Skeletal muscle tissue (tissue), 7 donors: ENCODE measurements around a stretch of chr1.

DNA sequence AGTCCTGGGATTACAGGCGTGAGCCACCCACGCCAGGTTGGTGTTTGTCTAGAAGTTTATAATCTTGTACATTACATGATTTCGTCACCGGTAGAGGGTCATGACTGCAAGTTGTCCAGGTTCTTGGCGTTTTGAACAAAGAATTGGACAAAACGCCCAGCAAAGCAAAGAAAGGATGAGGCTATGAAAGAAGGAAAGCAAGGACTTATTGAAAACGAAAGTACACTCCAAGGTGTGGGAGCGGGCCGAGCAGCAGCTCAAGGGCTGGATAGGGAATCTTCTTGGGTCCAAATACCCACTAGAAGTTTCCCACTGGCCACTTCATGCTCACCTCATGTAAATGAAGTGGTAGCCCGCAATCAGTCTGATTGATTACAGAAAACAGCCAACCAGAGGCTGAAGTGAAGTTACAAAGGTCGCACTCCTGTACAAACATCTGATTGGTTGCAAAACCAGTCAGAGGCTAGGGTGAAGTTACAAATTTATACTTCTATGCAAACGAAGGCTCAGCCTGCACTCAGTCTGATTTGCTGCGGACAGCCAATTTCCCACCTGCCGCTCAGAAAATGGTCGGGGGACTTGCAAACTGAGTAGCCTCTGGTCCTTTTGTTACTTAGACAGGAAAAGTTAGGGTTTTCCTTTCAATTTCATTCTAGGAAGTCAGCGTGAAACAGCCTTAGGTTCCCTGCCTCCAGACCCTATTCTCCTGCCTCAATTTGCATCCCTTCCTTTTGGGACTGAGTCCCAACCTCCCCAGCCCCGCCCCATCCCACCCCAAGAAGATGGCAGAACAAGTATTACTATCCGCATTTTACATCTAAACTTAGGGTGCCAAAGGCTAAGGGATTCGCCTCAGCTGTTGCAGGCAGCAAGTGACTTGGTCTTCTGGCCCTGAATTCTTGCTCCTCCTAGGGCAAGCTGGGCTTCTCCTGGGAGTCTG lies 161.7 kb upstream of the NR5A2 start:
- PRO-cap, 3 experiments = no peak in any of the 3 experiments
- RAMPAGE, long total RNA = no peak
- RRBS, 2 experiments = no CpG with 5 or more reads among the region's 19 CpGs

DNA sequence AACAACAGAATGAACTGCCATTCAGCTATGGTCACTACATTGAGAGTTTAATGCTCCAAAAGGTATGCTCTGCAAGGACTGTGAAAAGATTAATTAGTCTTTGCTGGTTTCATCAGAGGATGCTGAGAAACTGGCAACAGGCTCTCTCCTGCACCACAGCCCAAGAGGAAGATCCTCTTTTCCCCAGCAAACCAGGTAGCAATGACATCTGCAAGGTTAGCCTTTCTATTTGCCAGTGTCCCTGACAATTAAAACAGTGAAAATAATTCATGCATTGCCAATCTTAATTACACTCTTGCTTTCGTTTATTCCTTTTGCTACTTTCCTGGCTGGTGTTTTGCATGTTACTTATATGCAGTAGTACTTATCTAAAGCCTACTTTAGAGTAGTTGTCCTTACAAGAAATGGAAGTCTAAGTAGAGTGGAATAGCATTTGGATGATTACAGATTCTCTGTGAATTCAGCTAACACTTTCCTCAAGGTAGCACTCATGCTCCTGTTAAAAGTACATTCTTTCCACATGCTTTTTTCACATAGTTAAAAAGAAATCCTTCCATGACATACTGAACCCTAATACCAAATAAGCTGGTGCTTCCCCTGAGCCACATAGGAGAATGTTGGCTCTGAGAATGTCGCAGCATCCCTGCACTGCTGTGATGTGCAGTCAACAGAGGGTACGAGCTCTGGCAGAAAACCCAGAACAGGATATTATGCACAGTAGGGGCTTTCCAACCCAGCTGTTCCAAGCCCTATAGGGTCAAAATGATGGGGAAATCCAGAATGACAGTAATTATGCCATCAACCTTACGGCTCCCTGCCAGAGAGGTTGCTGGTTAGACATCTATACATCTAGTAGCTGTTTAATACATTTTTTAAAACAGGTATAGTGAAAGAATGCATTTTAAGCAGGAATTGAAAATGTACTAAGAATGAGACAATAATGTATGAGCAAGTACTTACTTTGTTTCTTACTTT lies 125.6 kb downstream of the NR5A2 start:
- PRO-cap, 3 experiments = no peak in any of the 3 experiments
- RAMPAGE, long total RNA = no peak
- RRBS, 2 experiments = no CpG with 5 or more reads among the region's 4 CpGs

DNA sequence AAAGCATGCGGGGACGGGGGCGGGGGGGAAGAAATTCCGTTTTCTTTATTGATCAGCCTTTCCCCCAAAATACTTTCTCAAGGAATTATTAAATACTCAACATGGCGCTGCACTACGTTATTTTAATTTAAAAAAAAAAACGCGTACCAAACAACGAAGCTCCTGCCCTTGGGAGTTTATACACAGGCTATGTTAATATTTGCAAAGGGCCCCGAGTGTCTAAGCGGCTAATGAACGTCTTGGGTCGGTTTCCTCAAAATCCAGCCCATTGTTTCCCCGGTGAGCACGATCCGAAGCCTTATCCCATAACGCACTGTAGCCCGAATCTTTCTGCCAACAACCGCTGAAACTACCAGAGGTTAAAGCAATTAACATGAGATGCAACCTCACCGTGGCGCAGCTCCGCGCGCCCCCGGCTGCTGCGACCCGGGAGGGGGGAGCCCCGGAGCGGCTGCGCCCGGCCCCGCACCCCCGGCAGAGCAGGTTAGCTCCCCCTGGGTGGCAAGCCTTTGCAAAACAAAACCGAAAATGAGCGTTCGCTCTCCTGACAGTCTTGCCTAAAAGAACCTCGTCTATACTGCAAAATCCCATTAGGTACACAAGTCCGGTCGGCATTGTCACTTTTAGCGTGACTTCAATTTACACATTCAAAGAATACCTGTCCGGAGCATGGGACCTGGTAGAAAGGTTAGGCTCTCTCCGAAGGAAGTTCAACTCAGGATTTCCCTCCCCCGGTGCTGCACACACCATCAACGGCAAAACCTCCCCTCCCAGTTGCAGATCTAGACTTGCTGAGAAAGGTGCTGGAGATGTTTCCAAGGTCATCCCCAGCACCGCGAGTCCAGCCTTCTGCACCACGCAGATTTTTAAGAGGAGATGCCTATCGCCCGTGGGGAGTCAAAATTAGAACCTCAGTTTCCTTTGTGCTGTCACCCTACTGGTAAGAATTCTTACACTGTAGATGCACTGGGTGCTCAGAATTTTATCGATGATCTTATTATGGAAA lies 107.6 kb downstream of the ZNF281 start:
- PRO-cap, 3 experiments = no peak in any of the 3 experiments
- RAMPAGE, long total RNA = no peak
- RRBS, 2 experiments = 1 to 4% methylated on average over 4 to 5 of the region's 50 CpGs

GRCh38 chr1:200316217-200316634 lies 93.6 kb downstream of the ZNF281 start:
- PRO-cap, 3 experiments = no peak in any of the 3 experiments
- RAMPAGE, long total RNA = no peak
- RRBS, 2 experiments = no CpG with 5 or more reads among the region's 5 CpGs

DNA sequence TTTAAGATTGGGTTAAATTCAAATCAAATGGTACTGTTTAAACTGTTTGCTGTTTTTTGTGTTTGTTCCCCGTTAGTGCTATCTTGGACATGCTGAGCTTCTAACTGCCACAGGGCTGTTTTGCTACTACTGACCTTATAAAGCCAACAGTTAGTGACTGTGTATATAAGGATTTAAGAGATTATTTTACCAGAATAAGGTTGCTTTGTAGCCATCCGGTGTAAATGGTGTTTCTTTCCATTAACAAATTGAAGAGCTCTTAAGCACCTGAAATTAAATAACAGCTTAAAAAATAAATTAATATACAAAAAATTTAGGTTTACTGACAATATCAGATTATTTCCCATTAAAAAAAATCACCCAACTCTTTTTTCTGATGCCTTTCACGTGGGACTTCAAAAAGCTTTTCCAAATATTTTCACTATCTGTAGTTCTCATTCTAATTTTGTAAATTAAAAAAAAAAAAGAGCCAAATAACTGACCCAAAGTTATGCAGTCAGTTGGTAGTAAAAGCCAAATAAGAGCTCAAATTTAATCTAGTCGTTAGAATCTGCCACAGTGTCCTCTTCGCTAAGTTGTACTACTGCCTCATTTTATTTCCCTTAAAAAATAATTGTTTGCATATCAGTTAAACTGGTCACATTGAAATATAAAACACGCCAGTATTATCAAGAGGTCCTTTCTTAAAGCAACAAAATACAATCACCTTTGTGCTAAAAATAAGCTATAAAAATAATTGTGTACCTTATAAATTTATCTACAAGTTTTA lies 36.7 kb downstream of the ZNF281 start:
- PRO-cap, 3 experiments = no peak in any of the 3 experiments
- RAMPAGE, long total RNA = no peak
- RRBS, 2 experiments = no CpG with 5 or more reads among the region's 6 CpGs

DNA sequence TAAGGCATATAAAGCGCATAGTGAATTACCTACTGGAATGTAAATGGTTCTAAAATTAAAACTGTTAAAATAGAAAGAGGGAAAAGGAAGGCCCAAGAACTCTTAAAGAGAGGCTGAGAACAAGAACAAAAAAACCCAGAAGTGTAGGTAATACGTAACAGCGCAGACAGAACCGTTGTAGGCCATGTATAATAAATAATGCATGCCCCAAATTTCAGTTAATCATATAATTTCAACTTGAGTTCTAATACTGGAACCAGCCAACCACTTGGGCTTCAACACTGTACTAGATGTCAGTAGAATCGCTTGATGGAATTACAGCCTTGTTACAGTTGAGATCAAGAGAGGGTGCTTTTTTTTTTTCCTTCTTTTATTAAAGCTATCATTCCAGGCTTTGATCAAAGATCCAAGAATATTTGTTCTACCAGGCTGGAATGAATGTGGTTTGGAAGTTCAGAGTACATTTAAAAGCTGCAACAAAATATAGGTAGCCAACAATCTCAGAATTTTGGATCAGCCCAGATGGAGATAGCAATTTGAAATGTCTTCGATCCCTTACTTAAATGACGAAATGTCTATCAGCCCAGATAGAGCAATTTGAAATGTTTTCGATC lies 3.8 kb downstream of the ZNF281 start:
- PRO-cap, 3 experiments = no peak in any of the 3 experiments
- RAMPAGE, long total RNA = no peak
- RRBS, 2 experiments = no CpG with 5 or more reads among the region's 8 CpGs

GRCh38 chr1:200670443-200670821 lies 725 bp upstream of the DDX59 start:
- PRO-cap, 3 experiments = no peak in any of the 3 experiments
- RAMPAGE, long total RNA = no peak
- RRBS, 2 experiments = no CpG with 5 or more reads among the region's 5 CpGs

- PRO-cap, 3 experiments = no peak in any of the 3 experiments
- RAMPAGE, long total RNA = no peak
- RRBS, 2 experiments = no CpG with 5 or more reads among the region's 13 CpGs
These were observed 2.1 kb downstream of the INAVA start for GRCh38 chr1:200896498-200897554.

DNA sequence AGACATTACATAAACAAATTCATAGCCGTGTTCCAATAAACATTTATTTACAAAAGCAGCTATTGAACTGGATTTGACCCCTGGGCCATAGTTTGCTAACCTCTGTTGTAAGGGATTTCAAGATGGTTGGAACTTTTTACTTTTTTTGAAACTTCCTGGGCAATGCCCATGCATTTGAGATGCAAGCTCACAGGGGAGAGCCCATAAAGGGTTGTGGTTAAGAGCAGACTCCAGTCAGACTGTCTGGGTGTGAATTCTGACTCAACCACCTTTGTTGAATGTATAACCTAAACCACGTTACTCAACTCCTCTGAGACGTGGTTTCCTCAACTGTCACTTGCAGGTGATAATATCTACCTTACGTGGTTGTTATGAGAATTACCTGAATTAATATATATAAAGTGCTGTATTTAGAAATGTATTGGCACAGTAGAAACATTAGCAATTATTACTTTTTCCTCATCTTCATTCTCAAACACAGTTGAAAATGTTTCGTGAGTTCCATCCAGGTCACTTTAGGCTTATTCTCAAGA lies 11.1 kb downstream of the INAVA start:
- PRO-cap, 3 experiments = no peak in any of the 3 experiments
- RAMPAGE, long total RNA = no peak
- RRBS, 2 experiments = no CpG with 5 or more reads among the region's 5 CpGs

DNA sequence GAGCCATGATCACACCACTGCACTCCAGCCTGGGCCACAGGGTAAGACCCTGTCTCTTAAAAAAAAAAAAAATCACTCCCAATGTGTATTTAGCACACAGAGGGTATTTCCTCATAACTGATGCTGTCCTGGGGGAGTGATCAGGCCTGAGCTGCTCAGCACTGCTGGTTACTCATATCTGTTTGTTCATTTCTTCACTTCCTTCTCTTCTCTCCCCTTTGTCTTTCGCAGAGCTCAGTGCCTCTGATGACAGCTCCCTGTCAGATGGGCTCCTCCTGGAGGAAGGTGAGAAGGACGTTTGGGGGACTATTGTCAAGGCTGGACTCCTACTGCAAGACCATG lies 12.9 kb downstream of the INAVA start:
- PRO-cap, 3 experiments = no peak in any of the 3 experiments
- RAMPAGE, long total RNA = no peak
- RRBS, 2 experiments = no CpG with 5 or more reads among the region's 2 CpGs

DNA sequence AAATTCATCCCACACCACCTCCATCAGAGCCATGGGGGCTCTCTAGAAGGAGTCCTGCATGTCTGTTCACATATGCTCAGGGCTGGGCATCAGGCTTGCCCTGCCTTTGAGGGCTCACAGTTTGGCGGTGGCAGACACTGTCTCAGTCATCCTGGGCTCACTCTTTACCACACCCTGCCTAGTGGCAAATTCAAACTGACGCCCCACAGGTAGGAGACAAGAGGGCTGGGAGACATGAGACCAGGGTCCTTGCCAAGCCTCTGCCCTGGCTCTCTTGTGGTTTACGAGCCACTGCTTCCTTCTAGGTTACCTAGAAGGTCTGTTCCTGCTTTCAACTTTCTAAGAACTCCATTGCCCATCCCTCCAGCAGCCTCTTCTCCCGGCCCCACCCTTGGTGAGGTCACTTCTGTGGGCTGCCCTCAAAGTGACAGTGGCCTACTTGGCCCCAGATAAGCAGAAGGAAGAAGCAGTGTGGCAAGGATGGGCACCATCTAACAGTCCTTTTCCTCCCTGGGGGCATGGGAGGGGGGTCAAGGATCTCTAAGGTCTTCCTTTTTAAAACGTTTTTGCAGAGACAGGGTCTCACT lies 10.4 kb downstream of the KIF21B start:
- PRO-cap, 3 experiments = no peak in any of the 3 experiments
- RAMPAGE, long total RNA = no peak
- RRBS, 2 experiments = no CpG with 5 or more reads among the region's 5 CpGs

GRCh38 chr1:201019871-201020701 lies 3.4 kb downstream of the KIF21B start:
- PRO-cap, 3 experiments = no peak in any of the 3 experiments
- RAMPAGE, long total RNA = no peak
- RRBS, 2 experiments = no CpG with 5 or more reads among the region's 6 CpGs

DNA sequence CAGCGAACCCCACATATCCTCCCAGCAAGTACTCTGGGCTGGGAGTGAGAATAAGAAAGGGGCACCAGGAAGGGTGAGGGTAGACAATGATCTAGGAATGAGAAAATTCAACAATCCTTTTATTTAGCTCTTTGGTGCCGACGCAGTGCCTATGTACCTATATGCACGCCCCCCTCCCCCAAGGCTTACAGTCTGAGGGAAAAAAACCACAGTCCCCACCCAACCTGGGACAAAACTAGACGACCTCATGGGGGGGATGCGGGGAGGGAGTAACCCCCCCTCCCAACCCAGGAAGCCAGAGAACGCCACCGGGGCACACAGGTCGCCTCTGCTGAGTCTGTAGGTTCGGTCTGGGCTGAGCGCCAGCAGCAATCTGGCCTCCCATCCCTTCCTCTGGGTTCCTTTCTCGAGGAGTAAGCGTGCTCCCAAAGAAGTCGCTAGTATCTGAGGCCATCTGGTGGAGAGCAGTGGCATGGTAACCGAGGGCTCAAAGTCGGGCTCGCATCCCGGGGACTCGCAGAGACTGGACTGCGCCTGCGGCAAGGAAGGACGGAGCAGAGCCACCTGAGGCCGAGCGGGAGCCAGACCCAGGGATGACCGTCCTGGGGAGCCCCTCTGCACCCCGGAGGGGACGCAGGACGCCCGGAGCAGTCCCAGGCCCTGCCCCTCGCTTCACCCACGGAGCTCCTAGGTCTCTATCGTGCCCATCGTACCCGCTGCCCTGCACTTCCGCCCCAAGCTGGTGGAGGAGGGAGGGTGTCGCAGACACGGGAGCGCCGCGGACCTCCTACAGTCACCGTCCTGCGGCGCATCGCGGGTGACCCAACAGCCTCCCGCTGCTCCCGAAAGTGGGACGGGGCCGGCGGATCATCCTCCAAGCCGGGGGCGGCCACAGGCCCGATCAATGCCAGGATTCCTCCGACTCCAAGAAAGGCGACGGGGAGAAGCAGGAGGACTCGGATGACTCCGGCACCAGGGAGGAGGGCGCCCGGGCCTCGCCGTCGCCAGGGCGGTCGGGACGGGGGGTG lies 1.9 kb upstream of the CACNA1S start:
- PRO-cap, 3 experiments = peak in 3 of 3 experiments; most common plus-strand start position 519 of the sequence (in 3); most common minus-strand start position 364 of the sequence (in 1)
- RAMPAGE, long total RNA = no peak
- RRBS, 2 experiments = under 1 to 3% methylated on average over 14 to 16 of the region's 66 CpGs

GRCh38 chr1:201191447-201192297 lies 1.0 kb downstream of the IGFN1 start:
- PRO-cap, 3 experiments = peak in 3 of 3 experiments; most common plus-strand start chr1:201192122 (in 1); most common minus-strand start chr1:201191823 (in 2)
- RAMPAGE, long total RNA = no peak
- RRBS, 2 experiments = no CpG with 5 or more reads among the region's 18 CpGs

DNA sequence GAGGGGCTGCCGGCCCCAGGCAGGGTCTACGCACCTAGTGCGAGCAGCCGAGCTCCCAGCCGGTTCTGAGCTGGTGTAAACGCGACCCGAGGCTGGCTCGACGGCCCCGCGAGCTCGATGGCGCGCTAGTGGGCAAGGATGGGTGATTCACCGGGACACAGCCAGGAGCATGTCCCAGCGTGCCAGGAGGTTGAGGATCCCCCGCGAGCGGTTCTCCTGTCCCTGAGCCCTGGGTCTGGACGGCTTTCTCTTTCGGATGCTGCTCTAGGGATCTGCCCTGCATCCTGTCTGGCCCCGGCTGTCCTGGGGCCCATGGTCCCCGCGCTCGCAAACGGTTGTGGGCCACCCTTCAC lies 678 bp downstream of the PKP1 start:
- PRO-cap, 3 experiments = peak in 1 of 3 experiments; most common minus-strand start position 237 of the sequence (in 1)
- RAMPAGE, long total RNA = no peak
- RRBS, 2 experiments = 16 to 35% methylated on average over 11 to 13 of the region's 27 CpGs

- PRO-cap, 3 experiments = no peak in any of the 3 experiments
- RAMPAGE, long total RNA = no peak
- RRBS, 2 experiments = no CpG with 5 or more reads among the region's 9 CpGs
These were observed 2.4 kb downstream of the PKP1 start for GRCh38 chr1:201285544-201286270.

- PRO-cap, 3 experiments = no peak in any of the 3 experiments
- RAMPAGE, long total RNA = no peak
- RRBS, 2 experiments = no CpG with 5 or more reads among the region's 7 CpGs
These were observed 1.6 kb downstream of the TNNT2 start for GRCh38 chr1:201375729-201376495.

- PRO-cap, 3 experiments = no peak in any of the 3 experiments
- RAMPAGE, long total RNA = no peak
These were observed 6.4 kb upstream of the TNNT2 start for GRCh38 chr1:201384030-201384206.

DNA sequence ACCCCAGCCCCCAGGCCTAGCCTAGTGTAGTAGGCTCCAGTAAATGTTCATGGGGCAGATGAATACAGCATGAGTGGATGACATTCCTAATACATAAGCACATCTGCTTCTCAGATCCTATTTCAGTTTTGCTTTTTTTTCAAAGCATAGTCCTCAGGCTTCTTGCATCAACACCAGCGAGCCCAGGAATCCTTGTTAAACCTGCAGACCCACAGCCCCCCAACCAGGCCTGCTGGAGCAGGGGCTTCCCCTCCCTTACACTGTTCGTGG lies 6.7 kb upstream of the TNNT2 start:
- PRO-cap, 3 experiments = no peak in any of the 3 experiments
- RAMPAGE, long total RNA = no peak
- RRBS, 2 experiments = no CpG with 5 or more reads among the region's 2 CpGs

DNA sequence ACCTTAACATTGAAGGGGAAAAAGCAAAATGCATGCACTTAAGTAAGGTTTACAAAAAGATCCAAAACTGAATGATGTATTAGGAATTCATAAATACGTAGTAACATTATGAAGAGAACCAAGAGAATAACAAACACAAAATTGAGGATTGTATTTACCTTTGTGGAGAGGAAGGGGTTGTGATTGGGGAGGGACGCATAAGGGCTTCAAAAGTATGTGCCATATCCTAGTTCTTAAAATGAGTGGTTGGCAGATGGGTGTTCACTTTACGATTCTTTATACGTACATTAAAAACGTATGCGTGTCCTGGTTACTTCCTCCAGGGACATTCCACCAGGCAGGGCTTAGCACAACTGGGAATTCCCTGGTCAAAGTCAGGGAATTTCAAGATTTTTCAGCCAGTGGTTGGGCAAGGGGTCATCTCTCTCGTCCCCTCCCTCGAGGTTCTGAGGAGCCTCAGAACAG lies 4.6 kb upstream of the LAD1 start:
- PRO-cap, 3 experiments = no peak in any of the 3 experiments
- RAMPAGE, long total RNA = no peak
- RRBS, 2 experiments = no CpG with 5 or more reads among the region's 8 CpGs